Left cardiac atrium (tissue), 1 donor: ENCODE measurements around the genes MOB4 and AOX1.

- PRO-cap: bidirectional peak, plus-strand start at chr2:197516081, minus-strand start at chr2:197515910
These were observed at the start of gene MOB4 for GRCh38 chr2:197515185-197516168. MOB4 (plus strand) TSS chr2:197516066.

DNA sequence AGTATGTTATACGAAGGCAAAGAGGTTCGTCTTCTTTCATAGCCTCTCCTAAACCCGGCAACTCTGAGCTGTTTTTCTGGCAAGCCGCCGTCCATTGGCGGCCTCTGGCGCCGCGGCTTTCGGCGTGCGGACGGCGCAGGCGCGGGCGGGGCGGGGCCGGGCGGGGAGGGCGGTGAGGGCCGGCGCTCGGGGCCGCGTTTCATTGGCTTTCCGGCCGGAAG lies 156 bp upstream of the MARS2 start:
- PRO-cap: bidirectional peak, plus-strand start outside the sequence, minus-strand start at position 106 of the sequence

DNA sequence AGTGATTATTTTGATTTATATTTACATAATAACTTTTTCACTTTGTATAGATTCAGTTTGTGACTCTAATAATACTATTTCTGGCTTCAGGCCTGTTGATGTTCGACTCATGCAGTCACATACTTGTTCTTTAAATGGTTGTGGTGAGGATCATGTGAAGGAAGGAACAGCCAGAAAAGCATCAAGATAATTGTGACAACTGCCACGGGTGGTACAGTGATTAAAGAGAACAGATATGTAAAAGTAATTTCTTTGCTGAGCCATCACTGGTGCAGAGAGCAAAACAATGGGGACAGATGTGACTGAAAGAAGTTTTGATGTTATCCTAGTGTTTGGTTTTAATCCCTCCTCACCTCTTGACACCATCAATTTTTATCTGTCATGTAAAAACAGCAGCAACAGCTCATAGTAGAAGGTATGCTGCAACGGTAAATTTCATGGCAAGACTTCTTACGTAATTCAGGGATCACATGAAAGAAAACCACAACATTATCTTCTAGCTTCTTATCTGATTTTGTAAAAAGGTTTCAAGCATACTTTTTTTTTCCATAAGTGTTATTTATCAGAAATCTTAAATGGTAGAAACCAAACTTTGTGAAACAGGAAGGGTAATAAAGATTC lies 65.1 kb downstream of the PLCL1 start:
- PRO-cap: no peak

GRCh38 chr2:198697134-198697712 lies 760.5 kb downstream of the SATB2 start:
- PRO-cap: no peak

DNA sequence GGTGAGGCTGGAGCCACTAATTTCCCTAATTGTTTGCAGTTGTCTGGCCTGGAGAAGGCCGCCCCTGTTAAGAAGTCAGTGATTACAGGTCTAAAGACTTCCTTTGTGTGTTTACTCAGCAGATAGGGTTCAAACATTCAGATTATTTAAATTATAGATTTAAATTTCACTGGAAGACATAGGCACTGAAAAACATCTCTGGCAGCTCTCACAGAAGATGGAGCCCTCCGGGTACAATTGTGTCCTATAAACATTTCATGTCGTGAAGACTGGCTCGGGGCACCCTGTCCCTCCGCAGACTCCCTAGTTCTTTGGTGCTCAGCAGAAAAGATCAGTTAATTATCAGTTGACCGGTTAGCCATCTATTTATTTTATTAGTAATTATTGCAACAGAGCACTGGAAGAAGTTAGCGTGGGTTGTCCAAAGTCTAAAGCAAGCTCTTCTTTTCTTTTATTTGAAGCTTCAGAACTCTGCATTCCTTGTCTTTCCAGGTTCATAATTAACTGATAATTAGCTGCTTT lies 489.5 kb downstream of the SATB2 start:
- PRO-cap: no peak

- PRO-cap: no peak
These were observed 11.9 kb downstream of the SATB2 start for GRCh38 chr2:199445767-199446219.

- PRO-cap: no peak
These were observed 5.6 kb upstream of the SATB2 start for GRCh38 chr2:199463075-199463965.

DNA sequence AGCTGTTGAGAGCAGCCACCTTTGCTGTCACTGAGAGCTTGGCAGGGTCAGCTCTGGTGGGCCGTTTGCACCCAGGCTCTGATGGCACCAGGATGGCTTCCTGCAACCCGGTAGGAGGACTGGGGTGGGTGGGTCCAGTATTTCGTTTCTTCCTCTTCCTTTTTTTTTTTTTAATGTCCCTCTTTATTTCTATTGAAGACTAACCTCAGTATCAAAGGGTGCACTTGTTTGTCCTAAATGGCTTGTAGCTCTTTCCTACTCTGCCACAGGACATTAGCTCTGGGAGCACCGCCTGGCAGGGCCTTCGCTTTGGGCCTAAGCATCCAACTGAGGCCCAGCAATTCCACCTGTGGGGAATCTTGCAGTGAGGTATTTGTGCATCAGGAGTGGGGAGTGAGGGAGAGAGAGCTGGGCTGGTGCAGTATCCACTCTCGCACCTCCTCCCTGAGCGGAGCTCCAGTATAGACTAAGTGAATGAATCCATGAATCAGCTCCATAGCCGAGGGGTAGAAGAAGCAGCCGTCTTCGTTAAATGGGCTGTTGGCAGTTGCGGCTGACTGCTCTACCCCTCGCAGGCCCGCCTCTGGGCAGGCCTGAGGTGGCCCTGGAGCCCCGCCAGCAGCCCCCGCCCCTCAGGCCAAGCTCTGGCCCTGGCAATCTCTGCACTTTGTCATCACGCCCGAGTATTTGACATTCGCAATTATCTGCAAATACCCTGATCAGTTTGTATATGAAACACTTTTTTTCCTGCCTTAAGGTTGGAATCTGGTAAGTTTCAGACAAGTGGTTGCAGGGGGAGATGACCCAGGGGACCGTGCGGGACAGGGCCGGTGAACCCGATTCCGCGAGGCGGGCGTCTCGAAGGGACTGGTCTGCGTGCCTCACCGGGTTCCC lies 10.7 kb upstream of the SATB2 start:
- PRO-cap: no peak

GRCh38 chr2:199470291-199470669 lies 12.5 kb upstream of the SATB2 start:
- PRO-cap: no peak

DNA sequence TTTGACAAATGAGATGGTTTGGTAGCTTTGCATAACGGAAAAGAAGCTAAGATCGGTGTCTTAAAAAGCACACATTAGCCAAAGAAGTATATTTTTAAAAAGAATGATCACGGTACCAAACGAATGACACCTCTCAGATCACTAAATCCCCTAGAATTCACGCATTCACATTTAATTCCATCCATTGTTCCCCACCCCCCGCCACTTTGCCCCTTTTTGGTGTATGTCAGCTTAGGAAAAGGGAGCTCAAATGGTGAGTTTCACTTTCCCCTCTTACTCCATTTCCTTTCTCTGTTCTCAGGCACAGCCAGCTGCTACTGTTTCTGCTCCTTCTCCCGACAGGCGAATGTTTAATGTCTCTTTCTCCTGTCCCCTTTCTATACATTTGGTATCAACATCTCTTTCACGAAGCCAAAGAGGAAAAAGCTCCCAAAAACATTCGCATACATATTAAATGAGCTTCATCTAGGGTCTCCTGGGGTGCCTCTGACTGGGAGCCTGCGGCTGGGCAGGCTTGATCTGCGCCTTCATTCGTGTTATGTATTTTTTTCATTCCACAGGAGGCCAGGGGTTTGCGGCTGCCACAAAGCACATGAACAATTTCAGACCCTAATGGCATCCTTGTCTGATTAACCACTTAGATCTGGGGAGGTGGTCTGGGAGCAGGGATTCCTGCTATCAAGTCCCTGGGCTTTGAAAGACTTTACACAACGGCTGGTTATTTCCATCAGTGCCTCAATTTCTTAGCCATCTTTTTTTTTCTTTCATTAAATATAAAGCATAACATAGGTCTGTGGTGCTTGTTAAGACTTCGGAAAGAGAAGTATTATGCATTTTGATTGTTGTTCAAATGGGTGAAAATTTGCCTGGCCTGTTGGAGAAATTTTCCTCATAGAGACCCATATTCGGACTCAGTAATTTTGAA lies 124.3 kb upstream of the SATB2 start:
- PRO-cap: no peak

- PRO-cap: no peak
These were observed 16.7 kb downstream of the MAIP1 start for GRCh38 chr2:199971741-199972737.

- PRO-cap: no peak
These were observed 70.6 kb downstream of the SPATS2L start for GRCh38 chr2:200377167-200377452.

DNA sequence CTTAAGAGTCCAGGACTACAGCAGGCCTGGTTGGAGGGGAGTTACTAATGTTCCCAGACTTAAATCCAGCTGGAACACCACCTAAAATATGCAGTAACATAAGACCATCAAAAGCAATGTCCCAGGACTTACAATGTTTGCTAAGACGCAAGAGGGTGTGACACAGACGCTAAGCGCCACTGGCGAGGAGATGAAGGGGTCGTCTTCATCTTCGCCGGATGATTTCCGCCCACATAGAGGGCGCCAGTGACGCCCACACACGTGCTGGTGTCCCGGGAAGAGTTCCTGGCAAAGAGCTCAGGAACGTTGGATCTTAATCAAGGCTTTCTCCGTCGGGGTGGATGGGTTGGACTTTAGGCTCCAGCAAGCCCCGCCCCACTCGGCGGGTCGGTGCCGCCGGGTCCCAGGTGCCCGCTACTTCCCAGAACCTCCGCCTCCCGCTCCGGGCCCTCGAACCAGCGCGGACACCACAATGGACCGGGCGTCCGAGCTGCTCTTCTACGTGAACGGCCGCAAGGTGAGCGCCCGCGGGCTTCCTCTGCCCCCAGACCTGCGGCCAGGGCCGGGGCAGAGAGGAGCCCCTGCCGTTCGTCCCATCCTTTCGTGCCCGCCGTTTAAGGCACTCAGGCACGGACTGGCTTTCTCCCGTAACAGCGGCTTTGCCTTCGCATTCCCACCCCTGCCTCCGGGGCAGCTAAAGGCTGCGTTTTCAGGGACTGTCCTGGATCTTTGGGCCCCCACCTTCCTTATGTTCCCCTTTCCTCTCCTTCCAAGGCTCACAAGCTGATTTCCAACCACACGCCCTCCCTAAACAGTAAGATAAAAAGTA lies at the start of gene AOX1:
AOX1 (plus strand) TSS at position 378 of the 829 bp plus-strand sequence.
- PRO-cap: unidirectional peak, plus-strand start at position 424 of the sequence

- PRO-cap: no peak
These were observed 6.7 kb downstream of the AOX1 start for GRCh38 chr2:200592315-200593195.

DNA sequence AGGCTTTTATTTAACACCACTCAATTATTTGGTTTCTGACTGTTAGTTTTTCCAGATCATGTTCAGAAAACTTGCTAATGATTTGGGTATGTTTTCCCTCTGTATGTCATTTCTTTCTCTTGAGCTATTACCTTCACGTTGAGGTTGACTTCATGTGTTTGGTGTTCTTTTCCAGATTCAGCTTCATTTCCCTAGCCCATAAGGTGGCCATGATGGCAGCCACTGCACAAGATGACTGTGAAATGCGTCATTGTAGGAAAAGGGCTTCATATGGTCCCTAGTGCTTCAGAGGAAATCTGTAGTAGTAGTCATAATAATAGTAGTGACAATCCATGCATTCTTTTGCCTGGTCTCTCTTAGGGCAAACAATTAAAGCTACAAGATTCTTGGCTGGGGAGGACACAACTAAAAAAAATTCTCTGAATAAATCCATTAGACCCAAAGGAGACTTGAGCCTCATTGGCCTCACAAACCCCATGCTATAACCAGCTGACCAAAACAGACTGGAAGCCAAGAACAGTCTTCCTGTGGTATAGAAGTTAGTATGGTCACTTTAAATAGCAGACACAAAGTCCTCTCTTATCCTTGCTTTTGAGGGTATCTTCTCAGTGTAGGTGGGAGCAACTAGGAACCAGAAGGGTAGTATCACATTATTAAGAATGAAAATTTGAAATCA lies 28.5 kb downstream of the AOX1 start:
- PRO-cap: no peak

- PRO-cap: no peak
These were observed 109.6 kb downstream of the AOX1 start for GRCh38 chr2:200695113-200696135.

GRCh38 chr2:200788271-200788805 lies 23.4 kb upstream of the BZW1 start:
- PRO-cap: no peak

GRCh38 chr2:200828290-200829056 lies 16.8 kb downstream of the BZW1 start:
- PRO-cap: no peak

DNA sequence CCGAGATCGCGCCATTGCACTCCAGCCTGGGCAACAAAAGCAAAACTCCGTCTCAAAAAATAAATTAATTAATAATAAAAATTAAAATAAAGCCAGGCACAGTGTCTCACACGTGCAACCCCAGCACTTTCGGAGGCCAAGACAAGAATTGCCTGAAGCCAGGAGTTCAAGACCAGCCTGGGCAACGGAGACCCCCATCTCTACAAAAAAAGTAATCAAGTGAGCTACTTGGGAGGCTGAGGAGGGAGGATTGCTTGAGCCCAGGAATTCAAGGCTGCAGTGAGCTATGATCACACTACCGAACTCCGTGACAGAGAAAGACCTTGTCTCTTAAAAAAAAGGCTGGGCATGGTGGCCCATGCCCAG lies 18.9 kb downstream of the BZW1 start:
- PRO-cap: no peak

GRCh38 chr2:200832689-200833156 lies 21.0 kb downstream of the BZW1 start:
- PRO-cap: no peak